Tibial nerve (tissue), 3 donors: ENCODE data around the genes HS1BP3 and PFN4.

GRCh38 chr2:20650843-20651433 lies at the start of gene HS1BP3:
Gene HS1BP3, minus strand, starts transcription at chr2:20651098.
- PRO-cap: bidirectional peak, plus-strand start at chr2:20651200, minus-strand start at chr2:20651039
- RAMPAGE, long total RNA, 3 experiments: start-site peak on the minus strand in 3 of 3 experiments, at chr2:20651069-20651162 at its widest, 44 to 173 reads per replicate

GRCh38 chr2:21039916-21040308 lies 4.0 kb downstream of the APOB start:
- PRO-cap: no peak
- RAMPAGE, long total RNA, 3 experiments: no peak in any of the 3 experiments

DNA sequence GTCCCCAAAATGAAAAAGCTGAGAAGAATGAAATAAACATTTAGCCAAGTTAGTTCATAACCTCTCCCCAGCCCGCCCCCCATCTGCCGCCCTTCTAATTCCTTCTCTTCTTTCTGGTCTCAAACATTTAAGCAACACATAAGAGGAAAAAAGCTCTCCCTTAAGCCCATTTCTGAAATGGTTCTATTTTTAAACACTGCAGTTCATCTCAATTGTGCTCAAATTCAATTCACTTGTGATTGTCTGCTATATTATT lies 479.9 kb downstream of the TDRD15 start:
- PRO-cap: no peak
- RAMPAGE, long total RNA, 3 experiments: no peak in any of the 3 experiments

- PRO-cap: no peak
- RAMPAGE, long total RNA, 3 experiments: no peak in any of the 3 experiments
Observed at GRCh38 chr2:22025269-22025760, 901.5 kb downstream of the TDRD15 start.

DNA sequence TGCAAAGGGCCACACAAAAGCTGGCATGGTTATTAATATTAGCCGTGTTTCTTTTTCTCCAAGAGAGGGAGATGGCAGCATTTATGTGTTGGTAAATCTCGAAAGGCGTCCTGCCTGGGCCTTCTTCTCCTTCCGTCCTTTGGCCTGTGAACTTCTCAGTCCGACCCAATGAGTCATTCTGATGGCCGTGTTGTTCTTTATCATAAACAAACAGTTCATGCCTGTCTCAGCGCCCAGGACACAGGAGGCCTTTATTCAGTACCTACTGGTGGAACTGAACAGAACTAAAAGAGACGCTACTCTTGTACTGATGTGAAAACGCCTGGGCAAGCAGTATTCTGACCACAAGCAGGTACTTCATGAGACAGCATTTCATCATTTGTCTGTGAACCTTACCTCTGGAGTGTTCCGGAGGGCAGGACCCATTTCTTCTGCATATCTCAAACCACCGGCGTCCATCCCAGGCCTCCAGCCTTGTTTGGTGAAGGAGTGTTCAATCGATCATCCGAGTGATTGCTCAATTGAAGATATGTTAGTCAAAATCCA lies 25.0 kb upstream of the KLHL29 start:
- PRO-cap: no peak
- RAMPAGE, long total RNA, 3 experiments: no peak in any of the 3 experiments

GRCh38 chr2:23526988-23527345 lies 142.0 kb downstream of the KLHL29 start:
- PRO-cap: no peak
- RAMPAGE, long total RNA, 3 experiments: no peak in any of the 3 experiments

DNA sequence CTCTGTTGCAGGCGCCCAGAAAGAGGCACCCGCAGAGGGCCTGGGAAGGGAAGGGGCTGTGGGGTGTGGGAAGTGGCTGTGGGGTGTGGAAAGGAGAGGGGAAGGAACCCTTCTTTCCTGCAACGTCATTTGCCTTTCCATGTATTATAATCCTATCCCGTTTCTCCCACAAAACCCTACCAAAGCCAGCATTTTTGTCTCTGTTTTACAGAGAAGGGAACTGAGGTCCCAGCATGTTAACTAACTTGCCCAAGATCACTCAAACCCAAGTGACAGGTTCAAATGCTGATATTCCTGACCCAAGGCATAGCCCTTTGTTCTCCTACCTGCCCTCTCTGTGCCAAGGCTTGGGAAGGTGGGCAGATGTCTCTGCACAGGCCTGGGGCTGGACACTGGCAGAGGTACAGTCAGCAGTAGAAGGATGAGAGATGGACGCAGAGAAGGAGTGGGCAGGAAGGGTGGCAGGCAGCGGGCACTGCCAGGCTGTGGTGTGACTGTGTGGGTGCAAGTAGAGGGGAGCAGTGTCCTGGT lies 210.2 kb downstream of the KLHL29 start:
- PRO-cap: no peak
- RAMPAGE, long total RNA, 3 experiments: start-site peak on the plus strand in 1 of 3 experiments, centred at position 350 of the sequence, 6 reads per replicate

DNA sequence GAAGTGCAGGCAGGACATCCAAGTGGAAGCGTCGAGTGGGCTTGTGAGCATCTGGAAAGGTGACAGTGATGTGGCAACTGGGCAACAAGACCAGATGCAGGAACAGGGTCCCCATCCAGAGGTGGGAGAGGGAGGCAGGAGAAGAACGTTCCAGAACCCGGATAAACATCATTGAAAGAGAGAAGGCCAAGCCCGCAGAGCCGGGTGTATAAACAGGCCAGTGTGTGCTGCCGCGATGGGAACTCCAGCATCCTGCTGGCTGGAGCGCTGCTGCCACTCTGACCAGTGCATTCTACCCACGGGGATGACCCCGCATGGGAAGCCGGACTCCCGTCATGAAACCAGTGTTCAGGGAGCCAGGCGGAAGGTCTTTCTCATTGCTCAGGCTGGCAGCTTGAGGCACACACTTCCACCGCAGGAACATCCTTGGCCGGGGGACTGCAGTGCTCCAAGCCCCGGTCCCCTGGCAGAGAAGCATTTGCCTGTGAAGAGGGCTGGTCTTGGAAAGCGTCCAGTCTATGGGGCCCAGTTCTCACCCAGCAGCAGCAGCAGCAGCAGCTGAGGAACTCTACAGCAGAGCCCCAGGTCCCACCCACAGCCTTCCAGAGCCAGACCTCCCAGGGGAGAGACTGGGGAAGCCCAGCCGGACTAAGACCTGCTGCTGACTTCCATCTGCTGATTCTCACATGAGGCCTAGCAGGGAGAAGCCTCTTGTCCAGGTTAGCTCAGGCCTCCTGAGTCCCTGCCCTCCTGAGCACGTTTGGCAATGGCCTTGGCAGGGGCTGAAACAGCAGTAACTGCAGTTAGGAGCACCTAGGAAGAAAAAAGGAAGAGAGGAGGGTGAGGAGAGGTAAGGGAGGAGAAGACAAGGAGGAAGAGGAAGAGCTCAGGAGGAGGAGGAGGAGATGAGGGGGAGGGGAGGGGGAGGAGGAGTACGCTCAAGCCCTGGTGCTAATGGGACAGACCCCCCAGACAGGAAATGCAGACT lies 236.0 kb downstream of the KLHL29 start:
- PRO-cap: no peak
- RAMPAGE, long total RNA, 3 experiments: start-site peak on the plus strand in 1 of 3 experiments, centred at position 532 of the sequence, 7 reads per replicate

DNA sequence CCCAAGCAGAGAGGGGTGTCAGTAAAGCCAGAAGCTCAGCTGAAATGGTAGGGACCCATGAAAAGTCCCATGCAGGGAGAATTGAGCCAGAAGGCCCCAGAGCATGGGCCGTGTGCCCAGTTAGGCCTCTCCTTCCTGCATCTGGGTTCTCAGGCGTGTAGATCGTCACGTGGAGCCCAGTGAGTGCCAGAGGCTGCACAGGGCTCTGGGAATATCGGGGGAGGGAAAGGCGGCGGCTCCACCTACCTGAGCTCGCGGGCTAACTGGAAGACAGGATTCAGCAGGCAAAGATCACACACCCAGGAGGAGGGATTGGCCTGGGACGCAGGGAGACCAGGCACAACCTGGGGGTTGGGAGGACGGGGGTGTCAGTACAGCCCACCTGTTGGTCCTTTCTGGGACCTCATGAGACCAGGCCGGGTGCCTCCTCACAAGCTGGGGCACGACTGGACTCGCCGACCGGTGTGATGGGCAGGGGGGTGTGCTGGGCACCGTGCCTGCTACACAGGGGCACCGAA lies 256.9 kb downstream of the ATAD2B start:
- PRO-cap: unidirectional peak, plus-strand start at position 273 of the sequence
- RAMPAGE, long total RNA, 3 experiments: no peak in any of the 3 experiments

GRCh38 chr2:23927796-23928240 lies 895 bp upstream of the ATAD2B start:
- PRO-cap: no peak
- RAMPAGE, long total RNA, 3 experiments: no peak in any of the 3 experiments

GRCh38 chr2:24021050-24021423 lies 11.2 kb downstream of the MFSD2B start:
- PRO-cap: no peak
- RAMPAGE, long total RNA, 3 experiments: no peak in any of the 3 experiments

- PRO-cap: no peak
- RAMPAGE, long total RNA, 3 experiments: no peak in any of the 3 experiments
Observed at GRCh38 chr2:24075852-24076177, 311 bp downstream of the SF3B6 start.

- PRO-cap: no peak
- RAMPAGE, long total RNA, 3 experiments: no peak in any of the 3 experiments
Observed at GRCh38 chr2:24077121-24077245, 857 bp upstream of the SF3B6 start.

DNA sequence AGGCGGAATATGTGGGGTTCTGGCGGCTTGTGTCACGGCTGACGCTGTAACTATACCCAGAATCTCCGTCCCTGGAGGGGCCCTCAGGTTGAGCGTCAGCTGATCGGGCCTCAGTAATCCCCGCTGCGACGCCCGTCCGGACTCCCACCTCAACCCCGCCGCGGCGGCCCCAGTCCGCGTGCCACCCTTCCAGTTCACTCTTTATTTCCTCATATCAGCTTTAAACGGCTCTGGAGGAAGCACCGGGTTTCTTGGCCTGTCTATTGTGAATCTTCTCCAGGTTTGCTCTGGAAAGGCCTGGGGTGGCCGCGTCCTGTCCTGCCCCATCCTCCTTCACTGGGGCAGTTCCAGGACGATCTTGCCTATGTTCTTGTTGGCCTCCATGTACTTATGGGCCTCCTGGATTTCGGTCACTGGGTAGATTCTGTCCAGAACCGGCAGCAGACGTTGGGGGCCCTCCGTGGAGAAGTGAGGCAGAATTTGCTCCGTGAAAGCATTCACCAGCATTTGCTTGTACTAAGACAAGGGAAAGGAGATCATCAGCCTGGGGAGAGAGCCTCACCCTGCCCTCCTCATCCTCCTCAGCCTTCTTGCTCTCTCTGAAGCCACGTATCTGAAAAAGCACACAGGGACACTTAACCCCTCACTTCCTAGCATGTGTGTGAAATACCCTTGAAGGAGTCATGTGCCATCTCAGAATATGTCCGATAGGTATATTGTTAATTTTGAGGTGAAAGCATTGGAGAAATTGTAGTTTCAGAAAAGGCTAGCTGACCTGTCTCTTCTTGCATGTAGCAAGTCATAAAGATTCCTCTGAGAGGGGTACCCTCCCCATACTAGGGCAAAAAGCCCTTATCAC lies 1.3 kb upstream of the SF3B6 start:
- PRO-cap: unidirectional peak, minus-strand start at position 338 of the sequence
- RAMPAGE, long total RNA, 3 experiments: no peak in any of the 3 experiments

DNA sequence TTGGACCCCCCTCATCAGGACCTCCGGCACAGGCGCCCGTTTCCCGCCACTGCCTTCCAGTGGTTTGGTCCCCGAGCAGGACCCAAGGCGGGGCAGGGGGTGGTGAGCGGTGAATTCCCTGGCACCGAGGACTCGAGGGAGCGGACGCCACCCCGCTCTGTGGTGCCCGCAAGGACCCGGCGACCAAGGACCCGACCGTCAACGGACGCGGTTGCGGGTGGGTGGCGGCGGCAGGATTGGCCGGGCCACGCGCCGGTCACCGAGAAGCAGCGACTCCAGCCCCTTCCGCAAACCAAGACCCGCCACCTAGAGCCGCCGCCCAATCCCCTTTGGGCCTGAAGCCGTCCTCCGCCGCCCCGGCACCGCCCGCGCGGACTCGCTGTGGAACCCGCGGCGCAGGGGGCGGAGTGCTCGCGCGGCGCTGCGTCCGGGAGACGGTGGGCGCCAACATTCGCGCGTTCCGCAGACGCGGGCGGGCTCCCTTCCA lies at the start of gene PFN4:
Gene PFN4 (minus strand): TSS at position 238 of the 487 bp plus-strand sequence.
- PRO-cap: bidirectional peak, plus-strand start at position 374 of the sequence, minus-strand start at position 238 of the sequence
- RAMPAGE, long total RNA, 3 experiments: start-site peak on the plus strand in 2 of 3 experiments, centred at positions 375 to 404 of the sequence, 29 to 58 reads per replicate

DNA sequence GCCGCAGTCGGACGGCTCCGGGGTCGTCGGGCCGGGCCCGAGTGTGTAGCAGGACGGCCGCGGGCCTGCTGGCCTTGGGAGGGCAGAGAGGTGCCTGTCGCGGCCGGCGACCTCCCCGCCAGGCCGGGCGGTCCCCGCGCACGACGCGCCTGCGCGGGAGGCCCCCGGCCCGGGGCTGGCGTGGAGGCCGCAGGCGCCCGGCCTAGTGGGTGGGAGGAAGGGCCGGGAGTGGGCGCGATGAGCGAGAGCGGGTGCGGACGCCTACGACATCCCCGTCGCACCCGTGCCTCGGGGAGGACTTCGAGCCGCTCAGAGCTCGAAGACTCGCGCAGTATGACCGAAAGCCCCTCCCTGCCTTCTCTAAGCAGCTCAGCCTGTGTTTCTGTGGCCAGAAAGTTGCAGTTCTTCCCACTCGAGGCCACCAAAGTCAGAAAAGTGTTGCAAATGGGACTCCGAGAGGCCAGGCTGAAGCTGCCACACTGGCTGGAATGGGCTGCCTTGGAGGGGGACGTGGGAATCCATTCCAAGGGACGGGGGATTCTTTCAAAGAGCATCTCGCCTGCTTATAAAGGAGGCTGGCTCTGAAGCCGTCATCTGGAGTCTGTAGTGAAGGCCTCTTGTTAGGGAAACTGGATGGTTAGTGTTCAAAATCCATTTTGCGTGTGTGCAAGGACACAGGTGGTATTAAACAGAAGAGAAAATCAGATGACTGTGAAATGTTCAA lies 477 bp downstream of the FAM228B start:
- PRO-cap: no peak
- RAMPAGE, long total RNA, 3 experiments: no peak in any of the 3 experiments

GRCh38 chr2:24259220-24260091 lies 84.6 kb downstream of the FAM228A start:
- PRO-cap: no peak
- RAMPAGE, long total RNA, 3 experiments: no peak in any of the 3 experiments

- PRO-cap: no peak
- RAMPAGE, long total RNA, 3 experiments: no peak in any of the 3 experiments
Observed at GRCh38 chr2:24267364-24267915, 92.6 kb downstream of the FAM228A start.

- PRO-cap: no peak
- RAMPAGE, long total RNA, 3 experiments: start-site peak on the minus strand in 2 of 3 experiments, at chr2:24301186-24301224 at its widest, 6 to 23 reads per replicate
Observed at GRCh38 chr2:24300912-24301395, 59.4 kb downstream of the ITSN2 start.

DNA sequence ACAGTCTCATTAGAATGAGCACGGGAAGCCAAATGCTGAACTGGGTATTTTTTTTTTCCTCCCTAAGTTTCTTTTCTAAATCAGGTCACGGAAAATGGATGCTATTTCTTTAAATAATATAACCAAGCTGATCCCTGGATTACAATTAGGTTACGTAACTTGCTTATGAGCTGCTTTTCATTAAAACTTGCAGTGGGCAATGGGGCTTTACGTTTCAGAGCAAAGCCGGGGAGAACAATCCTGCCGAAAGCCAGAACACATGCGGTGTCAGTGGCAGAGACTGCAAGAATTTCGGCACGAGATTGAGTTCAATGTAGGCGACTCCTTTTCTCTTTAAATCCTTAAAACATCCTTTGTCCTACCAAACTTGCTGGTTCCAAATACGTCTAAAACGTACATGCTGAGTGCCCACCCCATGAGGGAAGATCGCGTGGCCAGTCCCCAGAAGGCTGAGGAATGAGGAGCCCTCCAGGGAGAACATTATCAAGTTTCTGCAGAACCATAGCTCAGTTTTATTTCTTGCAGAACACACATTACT lies 36.8 kb upstream of the NCOA1 start:
- PRO-cap: no peak
- RAMPAGE, long total RNA, 3 experiments: no peak in any of the 3 experiments